Measurements from ENCODE around the gene AGTR1.

DNA sequence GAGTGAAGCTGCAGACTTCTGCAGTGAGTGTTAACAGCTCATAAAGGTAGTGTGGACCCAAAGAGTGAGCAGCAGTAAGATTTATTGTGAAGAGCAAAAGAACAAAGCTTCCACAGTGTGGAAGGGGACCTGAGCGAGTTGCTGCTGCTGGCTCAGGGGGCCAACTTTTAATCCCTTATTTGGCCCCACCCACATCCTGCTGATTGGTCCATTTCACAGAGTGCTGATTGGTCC is 937.9 kb downstream of the DIPK2A start:
- PRO-cap, 4 experiments = no peak in any of the 4 experiments
- RAMPAGE, long total RNA, 4 experiments = no peak in any of the 4 experiments

DNA sequence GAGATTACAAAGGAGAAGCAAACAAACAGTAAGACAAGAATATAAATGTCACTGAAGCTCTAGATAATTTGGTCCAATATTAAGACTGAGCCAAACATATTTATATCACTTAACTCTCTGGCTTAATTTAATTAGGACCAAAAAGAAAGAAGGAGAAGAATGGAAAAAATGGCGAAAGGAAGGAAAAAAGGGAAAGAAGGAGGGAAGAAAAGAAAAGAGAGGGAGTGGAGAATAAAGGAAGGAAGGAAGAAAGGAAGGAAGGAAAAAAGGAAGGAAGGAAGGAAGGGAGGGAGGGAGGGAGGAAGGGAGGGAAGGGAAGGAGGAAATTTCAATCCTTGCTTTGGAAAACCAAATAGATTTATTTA is 202.5 kb downstream of the PLOD2 start:
- PRO-cap, 4 experiments = no peak in any of the 4 experiments
- RAMPAGE, long total RNA, 4 experiments = no peak in any of the 4 experiments

- PRO-cap, 4 experiments = no peak in any of the 4 experiments
- RAMPAGE, long total RNA, 4 experiments = no peak in any of the 4 experiments
Measured at GRCh38 chr3:146158950-146159606, 1.9 kb downstream of the PLOD2 start.

DNA sequence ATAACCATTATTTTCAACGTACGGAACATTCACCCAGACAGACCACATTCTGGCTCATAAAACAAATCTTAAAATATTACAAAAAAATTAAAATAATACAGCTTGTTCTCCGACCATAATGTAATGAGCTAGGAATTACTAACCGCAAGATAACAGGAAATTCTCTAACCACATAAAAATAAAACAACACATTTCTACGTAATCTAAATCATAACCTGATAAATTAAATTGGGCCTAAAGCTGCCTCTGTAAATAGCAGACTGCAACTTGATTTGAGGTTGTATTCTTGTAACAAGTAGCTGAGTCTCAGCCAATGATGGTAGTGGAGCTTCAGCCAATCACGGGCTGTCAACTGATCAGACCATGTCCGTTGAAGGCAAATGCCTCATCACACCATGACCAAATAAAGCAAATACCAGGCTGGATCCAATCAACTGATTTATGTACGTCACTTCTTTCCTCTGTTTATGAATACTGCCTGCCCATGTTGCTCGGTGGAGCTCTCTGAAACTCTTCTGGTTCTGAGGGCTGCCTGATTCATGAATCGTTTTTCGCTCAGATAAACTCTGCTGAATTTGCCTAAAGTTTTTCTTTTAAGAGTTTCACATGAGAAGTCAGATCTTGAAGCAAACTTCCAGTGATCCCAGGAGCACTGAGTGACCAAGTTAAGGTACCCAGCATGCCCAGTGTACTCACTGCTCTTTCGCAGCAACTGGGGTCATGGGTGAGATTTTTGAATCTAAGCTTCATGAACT is 9.0 kb downstream of the PLSCR4 start:
- PRO-cap, 4 experiments = no peak in any of the 4 experiments
- RAMPAGE, long total RNA, 4 experiments = no peak in any of the 4 experiments

DNA sequence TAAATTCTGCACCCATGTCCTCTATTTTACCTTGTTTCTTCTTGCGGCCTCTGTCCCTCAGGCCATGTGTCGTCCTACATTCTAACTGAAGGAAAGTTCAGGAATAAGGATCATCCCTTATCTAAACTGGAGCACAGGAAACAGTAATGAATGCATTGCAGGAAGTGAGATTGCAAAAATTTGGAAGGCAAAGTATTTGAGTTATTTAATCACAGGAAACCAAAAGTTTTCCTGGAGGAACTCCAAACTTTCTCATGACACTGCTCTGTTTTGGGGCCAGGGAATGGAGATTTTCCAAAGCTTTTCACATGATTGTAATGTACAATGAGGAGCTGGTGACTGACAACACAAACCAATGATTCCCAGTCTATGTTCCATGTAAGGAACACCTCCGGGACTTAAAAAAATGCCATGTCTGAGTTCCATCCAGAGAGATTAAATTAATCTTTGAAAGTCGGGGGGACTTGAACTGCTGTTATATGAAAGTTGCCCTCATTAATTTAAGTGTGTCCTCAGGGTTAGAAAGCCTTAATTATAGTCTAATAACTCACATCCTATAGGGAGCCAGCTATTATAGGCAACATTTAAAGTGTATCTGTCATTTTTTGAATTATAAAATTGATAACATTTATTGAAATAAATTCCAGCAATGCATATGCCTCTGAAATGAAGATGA is 57.9 kb upstream of the PLSCR4 start:
- PRO-cap, 4 experiments = peak in 4 of 4 experiments; most common plus-strand start position 324 of the sequence (in 1); most common minus-strand start position 87 of the sequence (in 4)
- RAMPAGE, long total RNA, 4 experiments = no peak in any of the 4 experiments

DNA sequence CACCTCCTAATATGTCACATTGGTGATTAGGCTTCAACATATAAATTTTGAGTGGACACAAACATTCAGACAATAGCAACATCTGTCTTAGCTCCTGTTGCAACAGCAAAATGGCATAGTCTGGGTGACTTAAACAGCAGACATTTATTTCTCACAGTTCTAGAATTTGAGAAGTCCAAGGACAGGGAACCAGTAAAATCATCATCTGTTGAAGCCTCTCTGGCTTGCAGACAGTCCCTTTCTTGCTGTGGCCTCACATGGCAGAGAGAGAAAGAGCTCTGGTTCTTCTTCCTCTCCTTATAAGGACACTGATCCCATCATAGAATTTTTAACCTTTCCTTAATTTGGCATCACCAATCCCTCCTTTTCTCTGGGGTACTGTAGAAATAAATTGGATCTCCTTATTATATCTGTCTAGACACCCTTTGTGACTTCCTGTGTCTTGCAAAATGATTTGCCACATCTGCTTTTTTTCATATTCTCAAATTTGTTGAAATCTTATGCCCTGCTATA is 3.4 kb upstream of the PLSCR2 start:
- PRO-cap, 4 experiments = no peak in any of the 4 experiments
- RAMPAGE, long total RNA, 4 experiments = no peak in any of the 4 experiments

DNA sequence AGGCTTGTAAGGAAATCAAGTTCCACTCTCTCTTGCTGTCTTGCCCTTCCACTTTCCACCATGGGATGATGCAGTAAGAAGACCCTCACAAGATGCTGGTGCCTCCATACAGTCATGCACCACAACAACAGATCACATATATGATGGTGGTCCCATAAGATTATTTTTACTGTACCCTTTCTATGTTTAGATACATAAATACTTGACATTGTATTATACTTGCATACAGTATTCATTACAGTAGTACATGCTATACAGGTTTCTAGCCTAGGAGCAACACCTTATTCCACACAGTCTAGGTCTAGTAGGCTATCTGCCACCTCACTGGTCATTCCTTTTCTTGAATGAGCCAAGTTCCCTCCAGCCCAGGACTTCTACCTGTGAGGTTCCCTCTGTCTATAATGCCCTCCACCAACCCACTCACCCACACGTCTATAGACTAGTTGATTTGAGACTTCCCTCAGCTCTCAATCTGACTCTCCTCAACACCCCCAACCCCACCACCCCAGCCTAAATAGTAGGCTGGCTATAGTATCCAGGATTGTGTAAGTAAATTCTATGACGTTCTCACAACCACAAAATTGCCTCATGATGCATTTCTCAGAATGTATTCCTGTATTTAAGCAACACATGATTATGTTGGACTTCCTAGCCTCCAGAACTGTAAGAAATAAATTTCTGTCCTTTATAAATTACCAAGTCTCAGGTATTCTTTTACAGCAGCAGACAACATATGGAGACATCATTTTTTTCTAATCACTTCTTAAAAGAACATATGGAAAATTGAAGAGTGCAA is 2.3 kb downstream of the PLSCR1 start:
- PRO-cap, 4 experiments = peak in 3 of 4 experiments; most common plus-strand start position 610 of the sequence (in 1); most common minus-strand start position 484 of the sequence (in 2)
- RAMPAGE, long total RNA, 4 experiments = no peak in any of the 4 experiments

DNA sequence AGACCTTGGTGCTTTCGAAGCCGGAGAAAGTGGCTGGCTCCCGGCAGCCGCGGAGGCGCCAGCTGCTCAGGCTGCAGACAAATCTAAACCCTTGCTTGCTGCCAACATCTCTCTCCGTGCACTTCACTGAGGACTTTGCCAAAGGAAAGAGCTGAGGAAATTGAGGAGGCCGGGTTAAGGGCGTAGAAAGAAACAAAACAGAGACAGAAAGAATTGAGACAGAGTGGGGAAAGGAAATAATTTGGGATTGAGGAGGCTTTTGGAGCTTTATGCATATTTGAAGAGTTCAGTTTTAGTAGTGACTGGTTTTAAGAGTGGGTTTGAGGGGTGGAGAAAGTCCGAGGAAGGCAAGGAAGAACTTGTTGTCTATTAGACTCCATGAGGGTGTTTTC is 2.2 kb downstream of the ZIC1 start:
- PRO-cap, 4 experiments = no peak in any of the 4 experiments
- RAMPAGE, long total RNA, 4 experiments = no peak in any of the 4 experiments

DNA sequence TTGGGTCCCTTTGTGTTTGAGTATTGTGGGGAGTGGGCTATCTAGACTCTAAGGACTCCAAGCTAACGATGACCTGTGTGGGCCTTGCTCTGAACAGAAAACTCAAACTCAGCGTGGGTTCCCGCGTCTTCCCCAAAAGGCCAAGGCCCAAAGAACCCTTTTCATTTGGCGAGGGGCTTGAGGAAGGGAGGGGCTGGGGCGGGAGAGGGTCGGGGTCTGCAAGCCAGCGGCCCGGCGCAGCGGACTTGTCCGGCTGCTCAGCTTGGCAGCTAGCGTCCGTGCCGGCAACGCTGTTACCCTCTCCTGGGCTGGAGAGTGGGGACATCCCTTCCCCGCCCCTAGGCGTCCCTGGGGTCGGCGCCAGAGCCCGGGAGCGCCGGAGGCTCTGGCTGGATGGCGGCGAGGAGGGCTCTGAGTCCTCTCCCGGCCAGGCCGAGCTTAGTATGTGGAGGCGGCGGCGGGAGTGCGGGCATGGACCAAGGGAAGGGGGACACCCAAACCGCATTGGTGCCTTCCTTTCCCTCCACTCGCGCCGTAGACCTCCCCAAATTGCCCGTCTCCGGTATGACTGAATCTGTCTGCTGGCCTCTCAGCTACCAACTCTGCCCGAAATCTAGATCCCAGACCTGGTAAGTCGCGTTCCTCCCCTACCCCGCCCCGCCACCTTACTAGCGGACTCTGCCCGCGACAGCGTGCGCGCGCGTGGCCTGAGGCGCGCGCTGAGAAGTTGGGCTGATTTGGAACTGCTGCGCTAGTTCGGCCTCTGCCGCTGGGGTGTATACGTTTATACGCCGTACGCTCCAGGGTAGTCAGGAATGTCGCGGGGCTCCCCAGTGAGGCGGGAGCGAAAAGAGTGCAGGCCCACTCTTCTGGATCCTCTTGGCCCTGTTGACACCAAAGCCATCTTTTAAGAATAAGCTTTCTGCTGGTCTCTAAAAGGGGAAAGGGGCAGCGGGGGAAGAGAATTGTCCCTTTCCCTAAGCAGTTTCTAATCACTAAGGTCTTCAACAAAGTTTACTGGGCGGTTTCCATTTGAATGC is 12.1 kb downstream of the ZIC1 start:
- PRO-cap, 4 experiments = no peak in any of the 4 experiments
- RAMPAGE, long total RNA, 4 experiments = no peak in any of the 4 experiments

DNA sequence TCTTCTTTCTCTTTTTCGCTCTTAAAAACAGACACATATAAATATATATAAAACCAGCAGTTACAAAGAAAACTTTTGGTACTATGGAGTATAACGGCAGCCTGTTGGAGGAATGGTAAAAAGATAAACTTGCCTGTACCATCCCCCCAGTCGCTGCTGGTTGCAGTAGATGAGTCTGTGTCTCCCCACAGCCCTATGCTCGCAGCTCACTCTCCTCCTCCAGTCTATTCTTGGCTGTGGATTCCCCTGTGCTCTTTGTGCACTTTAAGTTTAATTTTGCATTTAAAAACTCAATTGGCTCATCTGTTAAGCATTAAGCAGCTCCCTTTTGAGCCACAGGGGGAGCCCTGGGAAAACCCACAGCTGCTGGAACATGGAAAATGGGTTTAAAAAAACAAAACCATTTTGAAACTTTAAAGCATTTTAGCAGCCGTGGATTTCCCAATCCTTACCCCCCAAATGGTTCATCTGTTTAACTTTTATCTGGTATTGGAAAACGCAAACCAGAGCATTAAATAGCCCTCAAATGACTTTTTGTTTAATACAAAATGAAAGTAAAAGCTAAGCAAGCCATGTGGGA is 536.8 kb downstream of the ZIC1 start:
- PRO-cap, 4 experiments = no peak in any of the 4 experiments
- RAMPAGE, long total RNA, 4 experiments = no peak in any of the 4 experiments

GRCh38 chr3:148433007-148433363 is 264.7 kb upstream of the AGTR1 start:
- PRO-cap, 4 experiments = peak in 1 of 4 experiments; most common plus-strand start chr3:148433237 (in 1)
- RAMPAGE, long total RNA, 4 experiments = no peak in any of the 4 experiments

DNA sequence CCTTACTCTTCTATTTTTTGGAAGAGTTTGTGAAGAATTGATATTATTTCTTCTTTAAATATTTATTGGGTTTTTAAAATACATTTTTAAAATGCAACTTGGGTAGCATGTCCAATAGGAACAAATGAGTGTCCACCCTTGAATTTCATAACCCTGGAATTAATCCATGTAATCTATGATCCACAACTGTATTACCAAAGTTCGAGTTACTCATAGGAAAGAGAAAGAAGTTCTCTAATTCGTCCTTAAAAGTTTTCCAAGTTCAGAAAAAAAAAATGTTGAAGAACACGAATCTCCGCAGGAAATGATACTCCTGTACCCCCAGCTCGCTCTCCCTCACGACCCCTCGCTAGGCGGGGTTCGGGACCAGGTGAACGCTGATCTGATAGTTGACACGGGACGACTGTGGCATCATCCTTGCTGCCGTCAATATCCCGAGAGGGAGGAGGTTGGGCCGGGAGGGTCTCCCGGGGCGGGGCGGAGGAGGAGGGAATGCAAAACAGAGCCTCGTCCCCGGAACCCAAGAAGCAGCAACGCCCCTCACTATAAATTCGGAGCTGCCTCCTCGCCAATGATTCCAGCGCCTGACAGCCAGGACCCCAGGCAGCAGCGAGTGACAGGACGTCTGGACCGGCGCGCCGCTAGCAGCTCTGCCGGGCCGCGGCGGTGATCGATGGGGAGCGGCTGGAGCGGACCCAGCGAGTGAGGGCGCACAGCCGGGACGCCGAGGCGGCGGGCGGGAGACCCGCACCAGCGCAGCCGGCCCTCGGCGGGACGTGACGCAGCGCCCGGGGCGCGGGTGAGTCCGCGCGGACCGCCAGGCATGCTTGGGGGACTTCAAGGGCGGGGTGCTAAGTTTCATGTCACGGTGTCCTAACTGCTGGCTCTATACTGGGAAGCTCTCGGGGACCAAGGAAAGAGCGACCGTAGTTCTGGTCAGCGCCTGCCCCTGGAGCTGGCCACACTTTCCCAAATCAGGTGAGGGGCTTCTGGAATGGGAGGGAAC is at the start of gene AGTR1:
Gene AGTR1, plus strand, starts transcription at position 575 of the 1,006 bp plus-strand sequence.
- PRO-cap, 4 experiments = peak in 4 of 4 experiments; most common plus-strand start position 616 of the sequence (in 2); most common minus-strand start position 431 of the sequence (in 3)
- RAMPAGE, long total RNA, 4 experiments = no peak in any of the 4 experiments

GRCh38 chr3:148735560-148735899 is 37.8 kb downstream of the AGTR1 start:
- PRO-cap, 4 experiments = no peak in any of the 4 experiments
- RAMPAGE, long total RNA, 4 experiments = no peak in any of the 4 experiments

DNA sequence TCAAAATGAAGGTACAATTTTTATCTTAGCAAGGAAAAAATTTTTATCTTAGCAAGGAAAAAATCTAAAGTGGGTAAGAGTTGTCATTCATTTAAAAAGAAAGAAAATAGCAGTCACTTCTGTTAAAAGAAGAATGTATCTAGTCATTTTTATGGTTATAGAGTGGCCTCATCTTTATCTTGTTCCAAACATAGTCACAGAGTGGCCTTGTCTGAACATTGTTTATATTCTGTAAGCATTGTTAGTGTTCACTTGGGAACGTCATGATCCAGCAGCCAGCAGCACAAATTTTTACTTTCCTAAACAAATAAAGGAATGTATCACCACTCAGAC is 39.8 kb upstream of the GYG1 start:
- PRO-cap, 4 experiments = no peak in any of the 4 experiments
- RAMPAGE, long total RNA, 4 experiments = no peak in any of the 4 experiments

DNA sequence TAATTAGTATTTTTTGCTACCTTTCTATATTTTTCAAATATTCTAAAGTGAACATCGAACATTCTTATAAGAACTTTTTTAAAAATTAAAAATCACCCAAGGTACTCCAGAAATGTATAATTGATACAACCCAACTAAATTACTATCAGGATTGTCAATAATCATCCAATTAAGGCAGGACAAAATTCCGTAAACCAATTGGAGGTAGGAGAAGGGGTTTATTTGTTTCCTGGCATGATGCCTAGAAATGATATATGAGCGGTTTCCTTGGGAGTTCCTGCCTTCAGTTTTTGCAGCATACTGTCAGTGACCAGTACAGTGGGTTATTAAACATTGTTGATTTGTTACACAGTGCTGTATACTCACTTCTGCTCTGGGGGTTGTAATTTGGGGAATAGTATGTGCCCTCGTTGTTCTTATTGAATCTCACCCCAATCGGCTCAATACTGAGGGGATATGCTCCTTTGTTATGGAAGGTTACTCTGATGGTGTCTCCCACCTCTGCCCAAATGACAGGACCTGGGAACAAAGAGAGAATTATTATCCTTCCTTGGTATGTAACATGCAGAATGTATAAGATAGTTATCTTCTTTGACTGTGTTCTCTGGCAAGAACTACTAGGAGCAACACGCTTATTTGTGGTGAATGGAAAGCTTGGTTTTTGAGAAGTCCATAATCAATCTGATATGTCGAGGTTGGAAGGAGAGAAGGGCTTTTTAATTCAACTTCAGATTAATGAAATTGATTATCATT is 22.1 kb downstream of the CP start:
- PRO-cap, 4 experiments = no peak in any of the 4 experiments
- RAMPAGE, long total RNA, 4 experiments = no peak in any of the 4 experiments

GRCh38 chr3:149218945-149219498 is 2.6 kb downstream of the CP start:
- PRO-cap, 4 experiments = no peak in any of the 4 experiments
- RAMPAGE, long total RNA, 4 experiments = no peak in any of the 4 experiments

DNA sequence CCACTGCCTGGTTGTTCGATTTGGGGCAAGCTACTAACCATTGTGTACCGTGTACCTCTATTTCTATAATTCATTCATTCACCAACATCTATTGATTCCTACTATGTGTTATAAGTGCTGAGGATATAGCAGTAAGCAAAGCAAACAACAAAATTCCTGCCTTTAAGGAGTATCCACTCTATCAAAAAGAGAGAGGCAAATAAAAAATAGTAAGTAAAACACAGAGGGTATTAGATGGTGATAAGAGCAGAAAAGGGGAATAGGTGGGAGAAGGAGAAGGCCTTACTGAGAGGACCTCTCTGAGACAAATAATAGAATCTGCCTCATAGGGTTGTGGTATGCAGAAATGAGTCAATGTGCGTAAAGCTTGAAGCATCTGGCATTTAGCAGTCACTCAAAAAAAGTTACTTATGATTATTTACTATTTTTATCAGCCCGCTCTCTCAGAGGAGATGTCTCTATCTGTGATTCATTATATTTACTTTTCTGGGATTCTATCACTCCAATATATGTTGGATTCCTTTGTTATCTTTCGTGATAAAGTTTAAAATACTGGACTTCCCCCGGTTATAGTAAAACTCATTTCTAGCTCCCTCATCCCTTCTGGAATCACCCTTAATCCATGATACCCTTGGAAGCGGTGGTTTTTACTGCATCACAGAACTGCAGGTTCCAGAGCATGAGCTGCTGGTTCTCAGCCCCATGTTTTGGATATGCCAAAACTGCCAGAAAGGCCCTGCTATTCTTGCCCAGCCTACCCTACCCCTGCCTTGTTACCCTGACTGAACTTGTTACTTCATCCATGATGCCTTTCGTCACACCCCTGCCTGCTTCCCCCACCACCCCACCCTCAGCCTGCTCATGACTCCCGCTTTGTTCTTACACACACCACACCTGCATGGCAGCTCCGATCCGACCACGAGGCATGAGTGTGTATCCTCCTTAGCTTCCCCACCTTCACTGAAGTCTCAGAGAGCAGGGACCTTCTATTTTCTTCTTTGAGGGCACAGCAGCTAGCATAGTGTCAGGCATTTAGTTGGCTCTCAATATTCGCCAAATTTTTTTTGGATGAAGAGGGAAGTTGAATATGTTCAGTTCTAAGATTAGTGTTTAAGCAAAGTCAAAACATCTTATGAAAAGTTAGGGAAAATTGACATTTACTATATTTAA is 4.8 kb upstream of the TM4SF1 start:
- PRO-cap, 4 experiments = no peak in any of the 4 experiments
- RAMPAGE, long total RNA, 4 experiments = no peak in any of the 4 experiments

GRCh38 chr3:149385496-149386159 is 8.2 kb upstream of the TM4SF1 start:
- PRO-cap, 4 experiments = no peak in any of the 4 experiments
- RAMPAGE, long total RNA, 4 experiments = no peak in any of the 4 experiments

DNA sequence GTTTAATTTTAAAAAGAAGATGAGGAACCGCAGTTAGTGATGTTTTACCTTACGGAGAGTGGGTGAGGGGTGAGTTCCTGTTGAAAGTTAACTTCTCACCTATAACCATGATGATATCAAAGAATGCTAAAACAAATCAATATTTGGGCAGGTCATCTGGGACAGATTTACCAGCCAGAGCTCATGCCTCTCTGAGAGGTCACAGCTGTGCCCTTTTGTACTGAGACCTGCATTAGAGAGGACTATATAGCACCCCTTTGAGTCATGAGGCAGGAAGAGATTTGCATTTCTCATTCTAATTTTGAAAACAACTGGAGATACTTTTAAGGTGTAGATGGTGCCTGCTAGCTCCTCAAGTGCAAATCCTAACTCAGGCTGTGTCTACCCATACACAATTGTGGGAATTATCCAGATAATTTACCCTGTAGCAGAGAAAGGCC is 6.0 kb upstream of the TM4SF4 start:
- PRO-cap, 4 experiments = no peak in any of the 4 experiments
- RAMPAGE, long total RNA, 4 experiments = no peak in any of the 4 experiments

GRCh38 chr3:149650534-149651302 is 7.1 kb downstream of the WWTR1 start:
- PRO-cap, 4 experiments = no peak in any of the 4 experiments
- RAMPAGE, long total RNA, 4 experiments = no peak in any of the 4 experiments